Astrocyte (in vitro differentiated cells and primary cell): ENCODE measurements around a stretch of chr12.

DNA sequence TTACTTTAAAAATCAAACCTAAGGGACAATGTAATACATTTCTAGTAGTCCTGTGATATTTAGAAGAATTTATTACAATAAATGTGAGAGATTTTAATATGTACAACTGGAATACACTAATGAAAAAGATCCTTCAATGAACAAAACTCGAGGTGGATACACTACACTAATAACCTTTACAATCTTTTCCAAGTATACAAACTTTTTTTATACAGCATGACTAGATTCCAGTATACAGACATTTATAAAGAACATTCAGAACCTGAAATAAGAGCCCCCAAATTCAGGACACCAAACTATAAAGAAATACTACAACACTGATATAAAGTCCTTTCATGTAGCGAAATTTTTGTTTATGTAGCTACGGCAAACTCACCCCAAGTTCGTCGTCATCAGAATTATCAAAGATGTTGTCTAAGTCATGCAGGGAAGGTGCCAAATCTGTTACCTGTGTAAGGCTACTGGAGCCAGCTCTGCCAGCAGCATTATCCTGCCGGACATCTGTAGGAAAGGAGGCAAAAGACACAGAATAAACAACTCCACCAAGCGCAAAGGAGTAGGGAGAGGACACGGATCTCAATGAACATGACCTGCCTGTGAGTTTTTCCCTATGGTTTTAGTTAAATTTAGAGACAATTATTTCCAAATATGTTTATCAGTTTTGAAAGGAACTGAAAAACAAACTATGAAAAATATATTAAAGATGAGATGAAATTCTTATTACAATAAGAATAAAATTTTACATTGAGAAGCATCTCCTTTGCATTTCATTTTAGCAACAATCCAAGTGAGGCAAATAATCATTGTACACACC, 271.8 kb downstream of the MED13L start:
- PRO-cap: no peak
- RRBS, 2 experiments: no CpG with 5 or more reads among the region's 8 CpGs

- PRO-cap: no peak
- RRBS, 2 experiments: no CpG with 5 or more reads among the region's 8 CpGs
These were observed 258.2 kb downstream of the MED13L start for GRCh38 chr12:116018851-116020159.

DNA sequence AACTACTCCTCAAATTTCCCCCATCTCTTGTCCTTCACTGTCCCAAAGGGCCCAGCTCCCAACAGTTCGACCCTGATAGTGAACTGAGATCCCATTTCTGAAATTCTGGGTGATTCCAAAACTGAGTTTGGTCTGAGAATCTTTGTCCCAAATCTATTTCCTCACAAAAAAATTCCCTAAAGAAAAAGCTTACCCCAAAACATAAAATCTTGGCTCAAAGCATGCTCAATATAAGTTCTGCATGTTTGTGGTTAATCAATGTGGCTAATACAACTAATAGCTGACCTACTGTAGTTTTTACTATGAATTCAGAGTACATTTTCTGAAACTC, 133.2 kb downstream of the MED13L start:
- PRO-cap: no peak
- RRBS, 2 experiments: no CpG with 5 or more reads among the region's 1 CpG

DNA sequence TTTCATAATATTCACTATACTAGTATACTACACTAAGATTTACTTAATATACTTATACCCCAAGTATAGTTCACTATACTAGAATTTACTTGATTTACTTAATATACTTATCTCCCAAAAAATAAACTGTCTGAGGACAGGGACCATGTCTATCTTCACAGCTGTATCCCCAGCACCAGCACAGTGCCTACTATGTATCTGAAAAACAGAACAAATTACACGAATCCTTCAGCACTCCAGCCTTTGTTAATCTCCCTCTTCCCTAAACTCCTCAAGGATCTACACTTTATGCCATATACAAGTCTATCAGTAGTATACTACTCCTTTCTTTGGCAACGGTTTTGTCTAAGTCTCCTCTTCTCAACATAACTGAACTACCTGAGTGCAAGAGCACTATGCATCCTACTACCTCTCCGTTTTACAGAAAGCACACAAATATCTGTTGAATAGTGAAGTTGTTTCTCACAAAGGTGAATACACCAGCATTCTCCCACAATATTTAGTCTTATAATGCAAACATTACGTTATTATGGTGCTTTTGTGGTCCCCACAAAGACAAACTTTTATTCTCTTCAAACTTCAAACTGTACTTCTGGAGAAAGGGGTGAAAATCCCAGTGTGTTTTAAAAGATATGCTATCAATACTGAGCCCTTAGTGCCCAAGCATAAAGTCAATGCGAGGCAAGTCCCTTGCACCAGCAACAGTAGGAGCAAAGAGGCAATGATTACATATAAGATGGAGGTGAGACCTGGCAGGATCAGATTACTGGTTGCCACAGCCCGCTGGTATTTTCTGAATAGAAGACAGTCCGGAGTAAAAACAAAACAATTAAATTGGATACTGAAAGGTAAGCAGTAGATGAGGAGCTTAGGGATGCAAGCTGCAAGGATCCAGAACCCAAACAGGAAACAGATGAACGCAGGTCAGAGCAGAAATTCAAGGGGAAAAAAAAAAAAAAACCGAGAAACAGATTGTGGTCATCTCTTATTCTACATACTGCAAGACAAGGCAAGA, 120.0 kb downstream of the MED13L start:
- PRO-cap: no peak
- RRBS, 2 experiments: no CpG with 5 or more reads among the region's 9 CpGs

GRCh38 chr12:116202107-116203444, 74.9 kb downstream of the MED13L start:
- PRO-cap: no peak
- RRBS, 2 experiments: no CpG with 5 or more reads among the region's 9 CpGs

GRCh38 chr12:116217894-116218555, 59.5 kb downstream of the MED13L start:
- PRO-cap: no peak
- RRBS, 2 experiments: no CpG with 5 or more reads among the region's 5 CpGs

GRCh38 chr12:116261627-116262218, 15.8 kb downstream of the MED13L start:
- PRO-cap: unidirectional peak, minus-strand start at chr12:116261873
- RRBS, 2 experiments: no CpG with 5 or more reads among the region's 3 CpGs

GRCh38 chr12:116264514-116265375, 12.7 kb downstream of the MED13L start:
- PRO-cap: no peak
- RRBS, 2 experiments: no CpG with 5 or more reads among the region's 4 CpGs

DNA sequence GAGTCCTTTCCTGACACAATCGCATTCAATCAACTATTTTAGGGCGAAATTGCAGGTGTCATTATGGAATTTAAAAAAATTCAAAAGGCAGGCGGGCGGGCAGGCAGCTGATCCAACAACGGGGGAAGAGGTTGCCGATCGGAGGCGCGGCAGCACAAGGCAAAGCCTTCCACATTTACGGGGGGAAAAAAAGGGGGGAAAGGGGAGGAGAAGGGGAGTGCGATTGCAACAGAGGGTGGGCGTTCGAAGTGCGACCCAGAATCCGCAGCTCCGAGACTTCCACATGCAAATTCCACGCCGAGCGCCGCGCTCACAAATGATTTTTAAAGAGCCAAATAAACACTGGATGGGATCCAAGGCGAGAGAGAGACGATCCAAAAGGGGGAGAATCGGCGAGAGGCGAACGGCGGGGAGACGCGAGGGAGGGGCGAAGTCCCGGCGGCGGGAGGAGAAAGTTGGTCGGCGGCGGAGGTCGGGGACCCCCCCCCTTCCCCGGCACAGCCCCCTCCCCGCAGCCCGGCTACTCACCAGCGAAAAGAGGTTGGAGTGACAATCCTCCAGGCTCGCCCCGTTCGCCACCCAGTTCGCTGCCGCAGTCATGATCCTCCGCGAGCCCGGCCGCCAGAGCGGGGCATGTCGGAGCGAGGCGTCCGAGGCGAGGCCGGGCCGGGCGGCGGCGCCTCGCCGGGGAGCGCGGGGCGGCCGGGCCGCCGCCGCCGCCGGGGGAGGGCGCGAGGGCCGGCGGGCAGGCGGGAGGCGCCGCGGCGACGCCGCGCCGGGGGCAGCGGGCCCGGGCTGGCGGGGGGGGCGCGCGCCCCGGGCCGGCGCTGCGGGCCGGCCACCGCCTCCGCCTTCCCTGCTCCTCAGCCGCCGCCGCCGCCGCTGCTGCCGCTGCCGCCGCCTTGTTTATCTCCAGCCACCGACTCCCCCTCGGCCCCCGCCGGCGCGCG, 686 bp downstream of the MED13L start:
- PRO-cap: bidirectional peak, plus-strand start at position 582 of the sequence, minus-strand start at position 570 of the sequence
- RRBS, 2 experiments: 1 to 2% methylated on average over 30 to 42 of the region's 114 CpGs

DNA sequence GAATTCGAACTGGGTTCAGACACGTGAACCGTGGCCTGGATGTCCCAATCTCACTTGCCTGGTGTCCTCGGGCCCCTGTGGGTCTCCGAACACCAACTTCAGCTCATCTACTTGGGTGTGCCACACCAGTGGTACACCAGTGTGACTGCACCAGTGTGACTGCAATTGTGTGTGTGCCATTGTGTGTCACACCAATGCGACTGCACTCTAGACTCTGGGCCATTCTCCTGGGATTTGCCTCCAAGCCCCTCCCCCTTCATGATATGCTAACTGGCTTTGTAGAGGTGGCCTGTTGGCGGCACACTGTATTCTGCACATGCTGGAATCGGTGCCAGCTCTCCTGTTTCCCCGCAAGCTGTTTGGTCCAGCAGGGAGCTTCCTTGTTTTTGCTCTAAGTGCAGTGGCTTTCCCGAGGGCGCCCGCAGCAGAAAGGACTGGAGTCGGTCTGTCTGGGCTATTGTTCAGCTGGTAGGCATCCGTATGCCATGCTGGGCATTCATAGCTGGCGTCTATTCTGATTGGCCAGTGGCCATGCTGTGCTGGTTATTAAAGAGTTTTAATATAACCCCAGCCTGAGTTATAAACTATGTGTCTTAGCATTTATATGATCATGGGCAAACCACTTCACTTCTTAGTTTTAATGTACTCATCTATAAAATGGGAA, 88.9 kb upstream of the MED13L start:
- PRO-cap: no peak
- RRBS, 2 experiments: no CpG with 5 or more reads among the region's 15 CpGs

DNA sequence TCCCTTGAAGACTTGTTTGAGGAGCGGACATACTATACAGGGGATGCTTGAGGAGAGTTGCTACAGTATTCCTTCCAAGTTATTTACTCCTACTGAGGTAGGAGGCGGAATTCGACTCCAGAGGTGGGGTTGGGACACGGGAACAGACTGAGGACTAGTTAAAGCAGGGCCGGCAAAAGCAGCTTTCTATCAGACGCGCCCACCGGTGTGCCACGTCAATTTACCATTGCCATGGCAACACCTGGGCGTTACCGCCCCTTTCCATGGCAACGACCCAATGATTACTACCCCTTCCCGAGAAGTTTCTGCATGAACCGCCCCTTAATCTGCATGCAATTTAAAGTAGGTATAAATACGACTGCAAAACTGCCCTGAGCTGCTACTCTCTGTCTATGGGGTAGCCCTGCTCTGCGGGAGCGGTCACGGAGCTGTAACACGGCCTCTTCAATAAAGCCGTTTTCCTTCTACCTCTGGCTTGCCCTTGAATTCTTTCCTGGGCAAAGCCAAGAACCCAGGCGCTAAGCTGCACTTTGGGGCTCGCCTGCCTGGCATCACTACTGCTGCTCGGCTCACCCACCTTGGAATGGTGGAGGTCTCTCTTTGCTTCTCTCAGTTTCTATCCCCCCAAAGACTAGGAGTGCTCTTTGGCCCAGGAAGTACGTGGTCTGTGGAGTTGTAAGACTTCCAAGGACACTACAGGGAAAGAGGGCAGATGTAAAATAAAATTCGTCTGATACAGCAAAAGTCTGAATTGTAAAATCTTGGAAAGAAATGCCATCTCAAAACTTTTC, 52.8 kb upstream of the MAP1LC3B2 start:
- PRO-cap: no peak
- RRBS, 2 experiments: no CpG with 5 or more reads among the region's 25 CpGs

DNA sequence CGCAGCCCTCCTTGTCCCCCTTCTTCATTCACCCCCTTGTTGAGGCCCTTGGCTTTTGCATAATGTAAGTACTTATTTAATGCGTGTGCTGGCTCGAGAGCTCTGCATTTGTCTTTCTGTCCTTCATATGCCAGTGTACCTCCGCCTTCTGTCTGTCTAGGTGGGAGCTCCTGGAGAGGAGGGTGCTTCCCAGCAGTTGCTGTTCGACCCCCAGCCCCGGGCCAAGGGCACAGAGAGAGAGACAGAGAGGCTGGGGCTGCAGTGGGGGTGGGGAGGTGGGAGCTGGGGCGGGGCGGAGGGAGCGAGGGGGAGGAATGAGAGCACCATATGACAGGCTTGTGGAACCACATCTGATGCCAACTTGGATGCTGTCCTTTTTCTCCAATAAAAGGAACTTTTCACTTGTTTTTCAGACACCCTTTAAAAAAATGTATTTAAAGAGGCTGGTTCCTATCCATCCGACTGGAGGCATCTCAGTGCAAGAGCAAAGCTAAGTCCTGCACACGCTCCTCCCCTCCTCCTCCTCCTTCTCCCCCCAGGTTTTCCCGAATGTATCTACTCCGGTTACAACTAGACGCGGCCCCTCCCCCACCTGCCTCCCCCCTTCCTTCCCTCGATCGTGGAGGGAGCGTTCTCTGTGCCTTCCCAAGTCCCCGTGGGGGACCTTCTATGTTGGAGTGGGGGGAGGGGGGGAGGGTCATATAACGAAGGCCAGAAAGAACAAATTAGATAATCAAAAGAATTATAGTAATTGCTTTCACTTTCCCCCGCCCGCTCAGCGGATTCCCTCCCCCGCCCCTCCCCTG, 25.4 kb upstream of the MAP1LC3B2 start:
- PRO-cap: no peak
- RRBS, 2 experiments: no CpG with 5 or more reads among the region's 24 CpGs

GRCh38 chr12:116665646-116666113, 72.2 kb downstream of the SPRING1 start:
- PRO-cap: no peak
- RRBS, 2 experiments: 85 to 89% methylated on average over 4 of the region's 12 CpGs

DNA sequence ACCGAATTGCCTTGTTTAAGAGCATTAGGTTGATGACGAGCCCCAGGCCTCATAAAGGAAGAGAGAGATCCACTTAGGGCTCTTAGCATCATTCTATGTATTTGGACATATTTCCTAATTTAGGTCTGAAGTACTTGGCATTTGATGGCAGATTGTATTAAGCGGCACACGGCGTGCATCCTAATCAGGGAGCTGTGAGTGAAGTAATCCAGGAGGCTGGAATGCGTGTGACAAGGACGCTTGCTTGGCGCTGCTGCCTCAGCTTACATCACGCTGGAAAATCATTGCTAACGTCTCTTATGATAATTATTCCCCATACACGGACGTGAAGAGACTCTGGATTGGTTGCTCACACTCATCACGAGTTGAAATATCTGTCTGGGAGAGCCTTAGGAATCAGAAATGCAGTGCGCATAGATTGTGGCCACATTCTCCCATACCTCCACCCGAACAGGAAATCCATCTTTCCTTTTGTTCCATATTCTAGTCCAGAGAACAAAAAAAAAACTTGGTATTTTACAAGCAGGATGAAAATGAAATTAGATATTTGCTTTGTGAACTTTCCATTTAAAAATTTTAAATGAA, 85.4 kb downstream of the FBXW8 start:
- PRO-cap: no peak
- RRBS, 2 experiments: no CpG with 5 or more reads among the region's 15 CpGs

DNA sequence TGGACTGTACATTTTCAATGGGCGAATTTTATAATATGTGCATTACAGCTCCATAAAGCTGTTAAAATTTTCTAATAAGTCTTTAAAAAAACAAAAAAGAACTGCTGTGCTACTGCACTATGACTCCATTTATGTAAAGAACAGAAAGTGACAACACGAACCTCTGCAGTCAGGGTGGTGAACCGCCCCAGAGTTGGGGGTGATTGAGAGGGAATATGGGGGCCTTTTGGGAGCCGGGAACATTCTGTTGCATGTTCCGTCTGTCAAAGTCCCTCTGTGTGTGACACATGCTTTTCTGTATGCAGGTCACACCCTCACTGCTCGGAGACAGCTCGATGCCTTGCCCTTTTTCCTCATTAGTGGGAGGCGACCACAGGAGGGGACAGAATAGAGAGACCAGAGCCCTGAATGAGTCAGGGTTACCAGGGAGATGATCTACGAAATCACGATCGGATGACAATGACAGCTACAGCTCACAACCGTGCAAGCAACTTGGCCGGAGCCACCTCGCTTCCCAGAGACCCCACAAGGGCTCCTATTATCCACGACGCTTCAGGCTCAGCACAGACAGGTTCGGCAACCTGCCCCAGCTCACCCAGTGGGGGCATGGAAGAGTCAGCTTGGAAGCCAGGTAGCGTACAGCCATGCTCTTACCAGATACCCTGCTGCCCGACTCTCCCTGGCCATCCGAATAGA, 39.0 kb downstream of the TESC start:
- PRO-cap: no peak
- RRBS, 2 experiments: no CpG with 5 or more reads among the region's 20 CpGs

DNA sequence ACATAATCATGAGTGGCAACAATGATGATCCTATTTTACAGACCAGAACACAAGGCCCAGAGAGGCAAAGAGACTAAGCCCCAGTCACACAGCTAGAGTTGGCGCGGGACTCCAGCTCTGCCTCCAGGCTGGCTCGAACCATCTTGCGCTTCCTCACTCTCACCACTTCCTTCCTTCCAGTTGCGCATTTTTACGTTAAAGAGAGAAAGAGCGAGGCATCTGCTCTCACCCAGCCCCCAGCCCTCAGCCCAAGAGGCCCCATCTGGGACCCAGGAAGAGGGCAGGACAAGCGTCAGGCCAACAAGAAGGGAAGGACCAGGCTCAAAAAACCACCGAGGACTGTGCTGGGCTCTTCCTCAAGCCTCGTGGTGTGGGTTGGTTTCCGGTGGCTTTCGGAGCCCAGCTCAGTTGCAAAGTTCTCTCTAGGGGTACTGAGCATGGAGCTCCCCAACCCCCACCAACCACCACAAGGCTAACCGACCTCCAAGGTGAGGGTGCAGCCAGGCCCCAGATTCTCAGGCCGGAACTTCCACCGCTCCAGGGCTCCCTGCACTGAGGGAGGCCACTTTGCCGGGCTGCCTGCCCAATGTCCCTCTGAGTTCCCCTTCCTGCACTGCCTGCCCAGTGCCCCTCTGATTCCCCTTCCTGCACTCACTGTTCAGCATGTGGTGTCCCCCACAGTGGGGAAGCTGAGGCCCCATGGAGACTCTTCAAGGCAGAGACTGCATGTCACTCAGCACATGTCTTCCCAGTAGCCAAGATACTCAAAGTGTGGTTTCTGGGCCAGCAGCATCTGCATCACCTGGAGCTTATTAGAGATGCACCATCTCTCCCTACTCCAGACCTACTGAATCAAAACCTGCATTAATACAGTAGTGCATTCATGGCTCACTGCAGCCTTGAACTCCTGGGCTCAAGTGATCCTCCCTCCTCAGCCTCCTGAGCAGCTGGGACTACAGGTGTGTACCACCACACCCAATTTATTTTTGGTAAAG, 35.8 kb downstream of the TESC start:
- PRO-cap: no peak
- RRBS, 2 experiments: 71 to 73% methylated on average over 3 of the region's 16 CpGs

DNA sequence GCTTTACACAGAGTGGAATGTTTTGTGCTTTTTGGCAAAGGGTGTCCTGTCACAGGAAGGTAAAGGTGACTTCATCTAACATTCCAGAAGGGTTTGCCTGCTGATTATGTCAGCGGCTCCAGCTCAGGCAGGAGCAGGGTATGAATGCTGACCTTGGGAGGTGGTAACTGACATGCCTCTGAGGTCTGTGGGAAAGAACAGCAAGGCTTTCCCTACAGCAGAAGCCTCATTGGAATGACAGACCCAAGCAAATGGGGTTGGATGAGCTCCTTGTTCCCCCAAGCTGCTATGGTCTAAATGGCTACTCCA, 31.0 kb upstream of the TESC start:
- PRO-cap: no peak
- RRBS, 2 experiments: no CpG with 5 or more reads among the region's 1 CpG

DNA sequence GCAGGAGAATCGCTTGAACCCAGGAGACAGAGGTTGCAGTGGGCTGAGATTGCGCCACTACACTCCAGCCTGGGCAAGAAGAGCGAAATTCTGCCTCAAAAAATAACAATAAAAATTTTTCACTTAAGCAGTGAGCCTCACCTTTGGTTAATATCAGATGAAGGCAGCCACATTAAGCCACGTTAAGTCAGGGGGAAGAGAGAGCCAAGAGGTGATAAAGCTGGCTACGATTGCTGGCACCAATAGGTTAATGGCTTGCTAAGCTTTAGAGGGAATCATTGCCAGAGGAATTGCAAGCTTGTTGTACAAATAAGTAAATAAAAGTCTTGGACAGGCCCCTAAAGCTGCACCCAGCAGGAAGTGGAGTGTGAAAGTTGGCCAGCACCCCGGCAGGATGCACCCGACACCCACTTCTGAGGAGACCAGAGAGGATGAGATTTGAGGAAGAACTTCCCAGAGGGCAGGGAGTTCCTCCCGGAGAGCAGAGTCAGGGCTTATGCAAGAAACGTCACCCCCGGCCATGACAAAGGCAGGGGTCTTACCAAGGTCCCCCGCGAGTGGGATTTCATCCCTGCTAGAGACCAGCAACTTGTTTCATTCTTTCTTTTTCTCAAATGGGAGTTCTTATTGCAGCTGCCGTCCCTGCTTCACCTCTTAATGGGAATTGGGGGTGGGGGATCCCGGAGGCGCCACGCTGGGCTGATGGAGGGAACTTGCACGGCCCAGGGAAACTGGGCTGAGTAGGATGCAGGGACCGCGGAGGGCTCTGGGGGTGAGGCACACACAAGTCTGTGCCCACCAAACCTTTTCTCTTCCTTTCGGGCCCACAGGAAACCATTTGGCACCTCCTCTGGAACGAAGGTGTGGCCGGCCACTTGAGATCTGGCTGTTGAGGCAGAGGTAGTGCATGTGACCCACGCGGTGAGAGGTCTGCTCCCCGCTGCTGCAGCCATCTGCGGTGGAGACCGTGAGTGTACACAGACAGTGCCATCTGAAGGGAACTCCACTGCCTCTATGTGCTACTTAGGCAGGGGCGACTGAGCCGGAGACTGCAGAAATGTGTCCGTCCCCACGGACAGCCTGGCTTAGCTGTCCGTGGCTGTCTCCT, 41.7 kb upstream of the TESC start:
- PRO-cap: no peak
- RRBS, 2 experiments: 20 to 53% methylated on average over 4 of the region's 32 CpGs

- PRO-cap: no peak
- RRBS, 2 experiments: no CpG with 5 or more reads among the region's 9 CpGs
These were observed 31.4 kb downstream of the FBXO21 start for GRCh38 chr12:117158809-117159246.

- PRO-cap: no peak
- RRBS, 2 experiments: no CpG with 5 or more reads among the region's 12 CpGs
These were observed 11.8 kb downstream of the FBXO21 start for GRCh38 chr12:117178361-117178921.